IMR-90 (cell line): ENCODE measurements around the genes EMX1, DUSP11 and DGUOK.

DNA sequence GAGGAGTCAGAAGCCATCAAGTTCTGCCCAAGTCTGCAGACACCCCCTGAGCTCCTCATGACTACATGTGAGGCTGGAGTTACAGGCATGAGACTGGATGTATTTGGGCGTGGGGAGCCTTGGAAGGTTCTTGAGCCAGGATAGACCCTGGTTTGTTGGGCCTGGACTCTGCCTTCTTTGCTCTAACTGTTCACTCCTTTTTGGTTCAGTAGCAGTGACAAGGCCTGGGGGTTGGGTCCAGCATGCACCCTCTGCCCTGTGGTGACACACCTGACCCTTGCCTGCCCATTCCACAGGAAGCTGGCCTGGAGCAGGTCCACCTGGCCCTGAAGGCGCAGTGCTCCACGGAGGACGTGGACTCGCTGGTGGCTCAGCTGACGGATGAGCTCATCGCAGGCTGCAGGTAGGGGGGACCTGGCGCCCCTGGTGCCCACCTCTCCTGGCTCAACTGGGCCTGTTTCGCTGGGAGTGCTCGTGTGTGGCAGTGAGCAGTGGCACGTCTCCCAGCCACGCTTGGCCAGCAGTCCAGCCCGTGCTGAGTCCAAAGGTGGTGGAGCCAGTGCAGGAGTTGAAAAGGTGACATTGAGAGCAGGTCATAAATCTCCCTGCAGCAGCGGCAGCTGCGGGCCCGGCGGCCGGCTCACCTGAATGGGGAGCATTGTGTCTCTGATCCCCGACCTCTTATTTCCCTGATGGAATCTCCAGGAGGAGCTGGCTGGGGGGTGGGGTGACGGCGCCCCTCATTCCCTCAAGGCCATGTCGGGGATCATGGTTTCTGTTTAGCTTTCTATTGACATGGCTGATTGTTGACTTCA is 89.4 kb downstream of the DYSF start:
- RRBS, result no CpG with 5 or more reads among the region's 22 CpGs
CAGE:
- cytosol, long polyA plus RNA, result no peak
- long polyA plus RNA, result no peak
- nucleus, long polyA plus RNA, result no peak

- RRBS, result no CpG with 5 or more reads among the region's 12 CpGs
CAGE:
- cytosol, long polyA plus RNA, result no peak
- long polyA plus RNA, result no peak
- nucleus, long polyA plus RNA, result no peak
Measured at GRCh38 chr2:71576488-71576818, 110.0 kb downstream of the DYSF start.

- RRBS, result no CpG with 5 or more reads among the region's 6 CpGs
CAGE:
- cytosol, long polyA plus RNA, result no peak
- long polyA plus RNA, result no peak
- nucleus, long polyA plus RNA, result no peak
Measured at GRCh38 chr2:71614799-71615368, 148.4 kb downstream of the DYSF start.

DNA sequence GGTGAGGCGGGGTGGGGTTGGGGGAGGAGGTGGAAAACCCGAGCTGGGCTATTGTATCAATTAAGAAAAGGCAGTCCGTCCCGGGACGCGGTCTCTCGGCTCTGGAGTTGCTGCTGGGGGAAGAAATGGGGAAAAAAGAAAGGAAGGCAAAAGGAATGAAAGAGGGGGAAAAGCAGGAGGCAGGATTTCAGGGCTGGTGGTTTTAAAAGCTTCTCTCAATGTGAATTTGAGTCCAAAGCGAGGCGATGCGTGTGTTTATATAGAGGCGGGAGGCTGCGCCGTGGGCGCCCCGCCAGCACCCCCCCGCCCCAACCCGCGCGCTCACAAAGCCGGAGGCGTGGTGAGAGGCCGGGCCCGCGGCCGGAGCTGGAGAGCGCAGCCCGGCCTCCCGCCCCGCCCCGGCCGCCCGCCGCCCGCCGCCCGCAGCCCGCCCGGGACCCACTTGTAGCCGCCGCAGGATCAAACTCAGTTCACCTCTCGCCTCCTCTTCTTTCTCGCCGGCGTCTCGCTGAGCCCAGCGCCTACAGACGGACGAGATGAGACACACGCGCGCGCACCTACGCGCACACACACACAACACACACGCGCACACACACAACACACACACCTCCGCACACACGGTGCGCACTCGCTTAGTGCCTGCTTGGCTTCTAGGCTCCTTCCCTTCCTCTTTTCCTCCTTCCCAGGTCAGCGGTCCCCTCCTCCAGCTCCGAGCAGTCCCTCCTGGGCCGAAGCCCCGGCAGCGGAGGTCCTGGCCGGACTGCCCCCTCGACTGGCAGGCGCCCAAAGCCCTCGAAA is 1.2 kb upstream of the CYP26B1 start:
- RRBS, result 1% methylated on average over 9 of the region's 69 CpGs
CAGE:
- cytosol, long polyA plus RNA, result no peak
- long polyA plus RNA, result no peak
- nucleus, long polyA plus RNA, result no peak

GRCh38 chr2:72862157-72863255 is 24.7 kb upstream of the SPR start:
- RRBS, result 3% methylated on average over 10 of the region's 44 CpGs
CAGE:
- cytosol, long polyA plus RNA, result no peak
- long polyA plus RNA, result no peak
- nucleus, long polyA plus RNA, result no peak

- RRBS, result 2% methylated on average over 16 of the region's 51 CpGs
CAGE:
- cytosol, long polyA plus RNA, result no peak
- long polyA plus RNA, result no peak
- nucleus, long polyA plus RNA, result no peak
Measured at GRCh38 chr2:72887483-72888184, 426 bp downstream of the SPR start.

GRCh38 chr2:72916726-72917633 is at the start of gene EMX1:
Gene EMX1 (plus strand): TSS chr2:72917519.
- RRBS, result 6% methylated on average over 18 of the region's 78 CpGs
CAGE:
- cytosol, long polyA plus RNA, result no peak
- long polyA plus RNA, result no peak
- nucleus, long polyA plus RNA, result no peak

- RRBS, result no CpG with 5 or more reads among the region's 70 CpGs
CAGE:
- cytosol, long polyA plus RNA, result no peak
- long polyA plus RNA, result no peak
- nucleus, long polyA plus RNA, result no peak
Measured at GRCh38 chr2:72924064-72924832, 6.9 kb downstream of the EMX1 start.

- RRBS, result no CpG with 5 or more reads among the region's 18 CpGs
CAGE:
- cytosol, long polyA plus RNA, result start-site peak on the minus strand at chr2:73089633-73089710, 28 and 55 reads in 2 replicates
- long polyA plus RNA, result no peak
- nucleus, long polyA plus RNA, result no peak
Measured at GRCh38 chr2:73089240-73090255, 18.0 kb upstream of the SFXN5 start.

- RRBS, result 4% methylated on average over 15 of the region's 36 CpGs
CAGE:
- cytosol, long polyA plus RNA, result no peak
- long polyA plus RNA, result no peak
- nucleus, long polyA plus RNA, result no peak
Measured at GRCh38 chr2:73293055-73293406, 317 bp downstream of the EGR4 start.

DNA sequence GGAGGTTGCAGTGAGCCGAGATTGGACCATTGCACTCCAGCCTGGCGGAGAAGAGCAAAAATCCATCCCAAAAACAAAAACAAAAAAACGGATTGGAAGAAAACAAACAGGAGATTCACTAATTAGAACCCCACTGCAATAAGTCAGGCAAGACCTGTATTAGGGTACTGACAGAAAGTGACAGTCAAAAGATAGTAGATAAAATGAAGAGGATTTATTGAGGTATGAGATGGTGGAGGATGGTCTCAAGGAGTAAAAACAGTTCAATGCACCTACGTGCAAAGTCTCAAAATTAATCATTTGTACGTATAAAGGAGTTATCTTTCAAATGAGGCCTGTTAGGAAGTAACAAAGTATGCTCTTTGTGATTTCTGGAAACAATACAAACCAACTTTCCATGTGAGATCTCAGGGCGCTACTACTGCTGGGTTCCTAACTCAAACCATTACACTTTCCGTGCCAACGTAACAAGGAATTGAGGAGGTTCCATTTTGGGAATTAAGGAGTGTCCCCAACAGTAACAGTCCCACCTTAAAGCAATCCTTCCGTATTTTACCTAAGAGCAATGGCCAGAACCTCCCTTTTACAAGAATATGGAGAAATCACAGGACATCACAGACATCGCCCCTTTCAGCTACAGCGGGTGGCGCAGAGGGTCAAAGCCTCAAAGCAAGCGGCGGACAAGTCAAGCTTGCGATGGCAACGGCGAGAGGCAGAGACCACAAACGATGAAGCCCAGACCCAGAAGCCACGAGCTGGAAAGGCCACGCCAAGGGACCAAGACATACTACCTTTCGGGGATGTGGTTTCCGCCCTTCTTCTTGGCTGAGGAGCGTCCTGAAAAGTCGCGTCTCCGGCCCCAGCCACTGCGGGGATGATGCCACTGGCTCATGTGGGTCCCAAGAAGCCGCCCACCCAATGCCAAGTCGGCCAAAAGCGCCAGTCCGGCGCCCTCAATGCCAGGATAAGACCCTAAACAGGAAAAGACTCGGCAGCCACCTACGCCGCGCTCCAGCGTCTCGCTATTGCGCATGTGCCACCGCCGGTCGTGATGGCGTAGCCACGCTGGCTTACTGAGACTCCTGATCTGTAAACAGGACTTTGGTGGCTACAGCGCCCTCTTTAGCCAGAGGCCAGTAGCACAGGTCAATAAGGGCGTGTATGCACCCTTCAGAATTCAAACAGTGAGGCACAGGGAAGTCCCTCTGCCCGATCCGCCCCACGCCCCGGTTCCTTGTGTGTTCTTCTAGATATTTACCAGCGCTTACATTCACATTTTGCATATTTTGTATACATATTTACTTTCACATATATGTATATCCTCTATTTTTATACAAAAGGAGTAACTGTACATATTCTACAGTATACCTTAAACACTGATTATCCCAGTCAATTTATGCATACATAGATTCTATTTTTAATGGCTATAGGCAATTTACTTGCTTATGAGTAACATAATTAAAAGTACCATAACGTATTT is at the start of gene DUSP11:
Gene DUSP11, minus strand, starts transcription at position 1,021 of the 1,480 bp plus-strand sequence.
- RRBS, result under 1% methylated on average over 16 of the region's 52 CpGs
CAGE:
- cytosol, long polyA plus RNA, result start-site peak on the minus strand centred at position 1,001 of the sequence, 58 bp wide, 196 and 290 reads in 2 replicates
- long polyA plus RNA, result start-site peak on the minus strand centred at position 1,002 of the sequence, 56 bp wide, 80 and 279 reads in 2 replicates
- nucleus, long polyA plus RNA, result no peak

- RRBS, result no CpG with 5 or more reads among the region's 4 CpGs
CAGE:
- cytosol, long polyA plus RNA, result no peak
- long polyA plus RNA, result no peak
- nucleus, long polyA plus RNA, result no peak
Measured at GRCh38 chr2:73916569-73917019, 10.1 kb upstream of the DGUOK start.

- RRBS, result no CpG with 5 or more reads among the region's 4 CpGs
CAGE:
- cytosol, long polyA plus RNA, result no peak
- long polyA plus RNA, result no peak
- nucleus, long polyA plus RNA, result no peak
Measured at GRCh38 chr2:73925025-73925409, 1.7 kb upstream of the DGUOK start.

DNA sequence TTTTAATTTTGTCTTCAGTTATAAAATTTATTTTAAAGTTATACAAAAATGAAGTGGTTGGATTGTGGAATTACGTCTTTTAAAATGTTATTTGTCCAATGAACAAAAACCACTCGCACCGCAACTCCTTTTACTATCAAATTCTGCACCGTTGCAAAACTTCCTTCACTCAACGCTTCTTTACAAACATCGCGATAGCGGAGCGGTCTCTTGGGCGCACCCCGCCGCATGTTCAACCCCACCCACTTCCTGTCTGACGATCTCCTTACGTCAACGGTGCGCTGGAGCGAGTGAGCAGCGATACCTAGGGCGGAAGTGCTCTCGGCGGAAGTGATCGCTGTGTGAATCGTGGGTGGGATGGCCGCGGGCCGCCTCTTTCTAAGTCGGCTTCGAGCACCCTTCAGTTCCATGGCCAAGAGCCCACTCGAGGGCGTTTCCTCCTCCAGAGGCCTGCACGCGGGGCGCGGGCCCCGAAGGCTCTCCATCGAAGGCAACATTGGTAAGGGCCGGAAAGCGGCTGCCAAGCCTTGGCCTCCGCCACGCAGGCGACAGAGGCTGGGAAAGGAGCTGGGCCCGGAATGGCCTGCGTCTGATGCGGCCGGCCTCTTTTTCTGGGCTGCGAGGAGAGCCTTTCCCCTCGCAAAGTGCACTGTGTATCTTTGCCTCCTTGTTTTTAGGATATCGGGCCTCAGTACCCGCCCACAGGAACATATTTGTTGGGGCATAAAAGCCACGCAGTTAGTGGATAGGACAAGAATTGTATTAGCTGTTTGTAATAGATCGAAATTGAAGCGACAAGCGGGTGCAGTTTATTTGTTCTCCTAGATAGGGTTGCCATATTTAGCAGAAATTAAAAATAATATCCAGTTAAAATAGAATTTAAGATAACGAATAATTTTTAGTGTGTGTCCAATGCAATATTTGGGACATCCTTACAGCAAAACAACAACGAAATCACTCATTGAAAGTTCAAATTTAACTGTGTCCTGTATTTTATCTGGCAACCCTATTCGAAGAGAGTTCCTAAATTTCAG is at the start of gene DGUOK:
Gene DGUOK, plus strand, starts transcription at position 327 of the 1,034 bp plus-strand sequence.
- RRBS, result 7% methylated on average over 6 of the region's 56 CpGs
CAGE:
- cytosol, long polyA plus RNA, result start-site peak on the plus strand centred at position 334 of the sequence, 96 bp wide, 508 and 901 reads in 2 replicates
- long polyA plus RNA, result start-site peak on the plus strand centred at position 349 of the sequence, 75 bp wide, 464 and 835 reads in 2 replicates
- nucleus, long polyA plus RNA, result no peak

DNA sequence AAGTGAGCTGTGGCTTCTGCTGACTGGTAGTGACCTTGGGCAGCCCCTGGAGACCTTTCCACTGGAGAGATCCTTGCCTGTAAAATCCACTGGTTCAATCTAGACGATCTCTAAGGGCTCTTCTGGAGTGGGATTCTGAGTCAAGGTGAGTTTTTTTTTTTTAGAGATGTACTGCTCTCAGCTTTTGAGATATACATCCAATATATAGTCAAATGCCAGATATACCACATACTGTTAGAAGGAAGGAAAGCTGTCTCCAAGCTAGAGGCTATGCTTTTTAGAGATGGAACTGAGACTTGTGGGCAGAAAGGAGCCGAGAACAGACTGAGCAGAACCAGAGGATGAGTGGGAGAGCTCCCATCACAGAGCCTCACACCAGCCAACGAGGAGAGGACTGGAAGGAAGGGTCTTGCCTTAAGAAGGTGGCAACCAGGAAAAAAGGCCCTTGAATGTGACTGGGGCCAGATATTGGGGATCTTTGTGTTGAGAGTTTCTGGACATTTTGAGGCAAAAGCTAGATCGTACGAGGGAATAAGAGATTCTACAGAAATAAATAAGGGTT is 24.7 kb downstream of the DGUOK start:
- RRBS, result no CpG with 5 or more reads among the region's 5 CpGs
CAGE:
- cytosol, long polyA plus RNA, result no peak
- long polyA plus RNA, result no peak
- nucleus, long polyA plus RNA, result no peak

- RRBS, result 10% methylated on average over 13 of the region's 51 CpGs
CAGE:
- cytosol, long polyA plus RNA, result no peak
- long polyA plus RNA, result no peak
- nucleus, long polyA plus RNA, result no peak
Measured at GRCh38 chr2:73983944-73984587, 644 bp upstream of the TET3 start.

DNA sequence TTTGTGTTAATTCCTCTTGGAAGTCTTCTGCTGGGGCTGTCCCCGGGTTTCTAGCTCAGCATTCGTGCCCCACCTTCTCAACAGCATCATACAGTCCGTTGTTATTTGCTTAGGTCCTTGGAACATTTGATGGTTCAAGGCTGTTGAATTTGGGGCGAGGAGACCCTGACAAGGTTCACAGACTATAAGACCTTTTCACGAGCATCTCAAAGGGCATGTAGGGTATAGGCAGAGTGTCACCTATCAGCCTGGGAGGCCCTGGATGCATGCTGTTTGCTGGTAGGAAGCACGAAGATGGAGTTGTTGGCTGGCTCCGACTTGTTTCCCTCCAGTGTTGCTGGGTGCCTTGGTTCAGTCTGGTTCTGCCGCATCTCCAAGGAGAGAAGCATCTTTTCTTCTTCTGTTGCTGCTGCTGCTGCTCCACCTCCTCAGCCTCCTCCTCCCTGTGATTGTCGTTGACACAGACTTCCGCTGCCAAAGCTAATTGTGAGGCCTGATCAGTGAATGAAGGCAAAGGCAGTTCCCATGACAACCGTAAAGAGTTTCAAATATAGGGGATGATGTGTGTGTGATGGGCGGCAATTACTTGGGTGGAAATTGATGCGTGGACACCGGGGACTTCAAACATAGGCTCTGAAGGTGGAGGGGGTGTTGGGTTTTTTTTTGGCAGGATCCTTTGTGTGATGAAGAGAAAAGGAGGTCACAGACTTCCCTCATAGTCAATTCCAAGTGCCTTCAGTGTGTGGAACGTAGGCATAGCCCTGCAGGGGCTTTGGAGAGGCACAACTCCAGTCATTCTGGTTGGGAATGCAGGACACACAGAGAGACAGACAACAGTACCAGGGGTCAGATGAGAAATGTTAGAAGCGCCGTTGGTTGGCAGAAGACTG is 13.7 kb downstream of the TET3 start:
- RRBS, result no CpG with 5 or more reads among the region's 17 CpGs
CAGE:
- cytosol, long polyA plus RNA, result no peak
- long polyA plus RNA, result no peak
- nucleus, long polyA plus RNA, result no peak

DNA sequence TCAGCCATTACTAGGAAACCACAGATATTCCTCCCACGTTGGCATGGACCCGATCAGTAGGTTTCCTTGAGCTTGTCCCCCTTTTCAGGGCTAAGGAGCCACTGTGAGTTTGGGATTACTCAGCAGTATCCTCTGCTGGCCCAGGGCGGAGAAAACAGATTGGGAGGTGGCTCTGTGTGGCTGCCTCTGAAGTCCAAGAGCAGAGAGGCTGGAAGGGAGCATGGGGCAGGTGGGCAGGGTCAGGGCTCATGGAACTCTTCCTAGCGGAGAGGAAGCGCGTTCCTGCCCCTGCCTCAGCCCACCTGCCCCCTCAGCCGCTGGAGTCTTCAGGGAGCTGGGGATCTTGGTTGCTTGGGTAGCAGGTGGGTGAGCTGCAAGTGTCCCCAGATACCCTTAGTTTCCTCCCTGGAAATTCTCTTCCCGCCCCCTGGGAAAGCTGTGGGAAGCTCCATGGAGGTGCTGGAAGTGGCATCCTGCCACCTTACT is 19.2 kb downstream of the TET3 start:
- RRBS, result no CpG with 5 or more reads among the region's 8 CpGs
CAGE:
- cytosol, long polyA plus RNA, result no peak
- long polyA plus RNA, result no peak
- nucleus, long polyA plus RNA, result no peak

- RRBS, result no CpG with 5 or more reads among the region's 3 CpGs
CAGE:
- cytosol, long polyA plus RNA, result no peak
- long polyA plus RNA, result no peak
- nucleus, long polyA plus RNA, result no peak
Measured at GRCh38 chr2:74053978-74054237, 69.2 kb downstream of the TET3 start.

- RRBS, result 3% methylated on average over 3 of the region's 28 CpGs
CAGE:
- cytosol, long polyA plus RNA, result no peak
- long polyA plus RNA, result no peak
- nucleus, long polyA plus RNA, result no peak
Measured at GRCh38 chr2:74147217-74147779, 414 bp downstream of the BOLA3 start.